Breast epithelium (tissue), 2 donors: ENCODE measurements around the genes ZC3H7A and ERCC4.

GRCh38 chr16:11629021-11629942 is 39.0 kb upstream of the SNN start:
- PRO-cap: no peak
- RAMPAGE, long total RNA, 2 experiments: no peak in any of the 2 experiments

DNA sequence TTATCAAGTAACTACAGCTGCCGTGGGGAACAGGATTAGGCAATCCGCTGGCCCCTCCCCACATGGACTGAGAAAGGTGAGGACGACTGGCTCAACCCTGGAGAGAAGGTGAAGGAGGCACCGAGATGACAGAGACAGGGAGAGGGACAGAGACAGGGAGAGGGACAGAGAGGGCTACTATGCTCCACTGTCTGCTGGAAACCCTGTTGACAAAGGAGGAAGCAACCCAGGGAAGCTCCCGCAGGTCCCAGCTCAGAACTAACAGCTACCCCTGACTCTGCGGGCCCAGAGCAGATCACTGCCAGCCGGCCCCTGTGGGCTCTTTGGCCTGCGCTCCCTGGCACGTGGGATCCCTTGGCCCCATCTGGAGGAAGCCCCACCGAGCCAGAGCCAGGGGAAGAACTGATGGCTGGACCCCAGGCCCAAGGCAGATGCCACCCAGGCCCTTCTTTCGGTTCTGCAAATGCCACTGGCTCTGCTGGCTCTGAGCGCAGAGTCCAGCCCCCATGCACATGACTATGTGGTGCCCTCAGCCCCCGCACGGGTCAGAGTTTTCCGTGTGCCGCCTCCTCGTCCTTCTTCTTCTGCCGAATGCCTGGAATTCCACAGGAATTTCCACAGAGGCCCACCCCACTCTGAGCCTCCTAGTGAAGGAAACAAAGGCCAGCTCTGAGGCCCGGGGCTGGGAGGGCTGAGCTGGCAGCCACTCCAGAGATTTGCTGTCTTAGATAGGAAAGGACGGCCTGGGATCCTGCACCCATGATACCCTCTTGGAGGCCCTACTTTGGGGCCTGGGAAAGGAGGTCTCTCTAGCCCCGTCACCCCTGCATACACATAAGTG is 35.8 kb upstream of the SNN start:
- PRO-cap: bidirectional peak, plus-strand start at position 548 of the sequence, minus-strand start at position 459 of the sequence
- RAMPAGE, long total RNA, 2 experiments: no peak in any of the 2 experiments

DNA sequence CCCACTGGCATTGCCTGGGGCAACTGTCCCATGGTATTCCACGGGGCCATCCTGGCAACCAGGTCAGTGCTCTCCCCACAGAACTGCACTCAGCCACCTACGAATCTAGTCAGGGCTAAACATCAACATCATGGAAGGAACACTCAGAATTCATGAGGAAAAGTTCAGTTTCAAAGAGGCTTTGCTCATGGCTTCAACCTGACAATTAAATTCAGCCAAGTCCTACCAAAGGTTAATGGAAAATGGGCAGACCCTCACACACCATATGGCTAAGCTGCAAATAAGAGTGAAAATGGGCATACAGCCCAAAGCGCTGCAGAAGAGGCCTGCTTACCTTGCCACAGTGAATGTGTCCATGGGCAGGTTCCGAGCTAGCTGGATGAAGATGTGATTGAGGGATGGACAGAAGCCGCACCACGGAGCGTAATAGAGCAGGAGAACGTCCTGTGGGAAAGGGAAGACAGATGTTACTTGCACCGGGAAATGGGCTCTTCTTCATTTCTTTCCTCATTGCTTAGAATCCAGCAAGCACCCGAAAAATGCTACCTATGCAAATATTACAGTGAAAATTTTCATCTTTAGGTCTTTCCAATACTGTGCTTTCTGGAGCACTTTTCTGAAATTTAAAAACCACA is 19.4 kb downstream of the SNN start:
- PRO-cap: no peak
- RAMPAGE, long total RNA, 2 experiments: no peak in any of the 2 experiments

DNA sequence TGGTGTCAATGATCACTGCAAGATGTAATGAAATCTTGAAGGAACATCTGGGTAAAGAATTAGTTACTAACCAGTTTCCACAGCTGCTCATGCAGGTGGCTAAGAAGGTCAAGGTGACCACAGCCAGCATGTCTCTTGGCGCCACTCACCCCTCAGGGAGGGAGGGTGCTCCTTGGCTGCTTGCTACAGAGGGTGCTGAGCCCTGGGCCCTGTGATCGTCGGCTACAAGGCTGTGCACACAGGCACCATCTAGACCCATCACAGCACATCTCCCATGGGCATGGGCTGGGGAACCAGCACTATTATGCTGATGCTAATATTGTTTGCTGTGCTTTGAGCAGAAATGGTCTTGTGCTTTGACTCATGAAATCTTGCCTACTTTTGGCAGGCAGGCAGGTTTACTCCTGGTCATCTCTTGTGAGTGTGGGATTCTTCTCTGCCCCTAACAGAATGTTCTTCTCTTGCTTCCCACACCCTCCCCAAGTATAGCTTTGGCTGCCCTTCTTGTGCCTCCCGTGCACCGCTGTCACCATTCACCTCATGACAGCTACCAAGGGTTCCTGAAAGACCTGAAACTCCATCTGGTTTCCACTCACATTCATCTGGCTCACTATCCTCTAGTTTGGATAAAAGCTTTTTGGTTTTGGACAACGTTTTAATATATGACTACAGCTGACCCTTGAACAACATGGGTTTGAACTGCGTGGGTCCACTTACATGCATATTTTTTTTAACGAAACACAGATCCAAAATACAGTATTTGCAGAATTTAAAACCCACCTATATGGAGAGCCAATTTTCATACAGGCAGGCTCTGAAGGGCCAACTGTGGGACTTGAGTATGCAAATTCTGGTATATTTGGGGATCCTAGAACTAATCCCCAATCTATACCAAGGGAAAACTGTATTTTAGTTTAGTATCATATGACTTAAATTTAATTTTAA is 36.2 kb downstream of the TXNDC11 start:
- PRO-cap: no peak
- RAMPAGE, long total RNA, 2 experiments: no peak in any of the 2 experiments

GRCh38 chr16:11711411-11712187 is 31.1 kb downstream of the TXNDC11 start:
- PRO-cap: no peak
- RAMPAGE, long total RNA, 2 experiments: no peak in any of the 2 experiments

GRCh38 chr16:11796345-11797373 is at the start of gene ZC3H7A:
ZC3H7A (minus strand) TSS chr16:11797258.
- PRO-cap: bidirectional peak, plus-strand start at chr16:11796554, minus-strand start at chr16:11796472; unidirectional peak, minus-strand start at chr16:11796993; bidirectional peak, plus-strand start at chr16:11797547, minus-strand start at chr16:11797234
- RAMPAGE, long total RNA, 2 experiments: no peak in any of the 2 experiments

DNA sequence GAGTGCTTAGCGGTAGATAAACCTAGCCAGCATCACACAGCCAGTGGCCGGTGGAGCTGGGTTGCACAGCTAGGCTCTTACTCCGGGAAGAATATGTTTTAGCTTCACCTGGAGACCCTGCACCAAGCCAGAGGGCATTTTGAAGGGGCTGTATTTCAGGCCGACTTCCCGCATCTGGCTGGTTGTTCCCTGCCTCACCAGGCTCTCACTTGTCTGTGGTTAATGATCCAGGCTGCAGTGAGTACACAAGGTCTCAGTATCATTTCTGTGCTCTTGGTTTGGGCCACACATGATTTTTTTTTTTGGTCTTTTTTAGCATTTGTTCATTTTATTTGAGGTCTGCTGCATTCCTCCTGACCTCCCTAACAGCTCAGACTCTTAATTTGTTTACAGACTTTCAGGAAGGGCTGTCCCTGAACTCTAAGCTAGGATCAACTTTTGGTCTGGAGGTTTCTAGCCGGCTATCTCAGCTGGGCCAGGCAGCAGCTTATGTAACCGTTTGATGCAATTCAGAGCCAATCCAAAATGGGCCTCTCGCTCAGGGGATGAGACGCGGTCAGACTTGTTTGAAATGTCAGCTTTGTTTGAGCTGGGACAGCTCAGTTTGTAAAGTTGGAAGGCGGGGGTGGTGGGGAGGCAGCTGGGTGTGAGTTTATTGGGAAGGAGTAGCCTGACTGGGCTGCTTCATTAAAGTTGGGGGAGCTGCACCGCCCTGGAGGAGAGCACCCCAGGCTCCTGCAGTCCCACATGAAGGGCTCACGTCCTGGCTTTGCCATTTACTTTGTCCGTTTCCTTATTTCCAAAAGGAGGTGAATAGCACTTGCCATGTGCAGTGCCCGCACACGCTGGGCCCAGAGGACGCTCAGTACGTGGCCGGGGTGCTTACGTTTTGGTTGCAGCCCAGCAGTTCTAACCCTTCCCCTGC is 121.0 kb downstream of the SNX29 start:
- PRO-cap: no peak
- RAMPAGE, long total RNA, 2 experiments: no peak in any of the 2 experiments

GRCh38 chr16:12289780-12290126 is 313.2 kb downstream of the SNX29 start:
- PRO-cap: no peak
- RAMPAGE, long total RNA, 2 experiments: no peak in any of the 2 experiments

GRCh38 chr16:12435988-12436576 is 367.6 kb downstream of the CPPED1 start:
- PRO-cap: no peak
- RAMPAGE, long total RNA, 2 experiments: no peak in any of the 2 experiments

DNA sequence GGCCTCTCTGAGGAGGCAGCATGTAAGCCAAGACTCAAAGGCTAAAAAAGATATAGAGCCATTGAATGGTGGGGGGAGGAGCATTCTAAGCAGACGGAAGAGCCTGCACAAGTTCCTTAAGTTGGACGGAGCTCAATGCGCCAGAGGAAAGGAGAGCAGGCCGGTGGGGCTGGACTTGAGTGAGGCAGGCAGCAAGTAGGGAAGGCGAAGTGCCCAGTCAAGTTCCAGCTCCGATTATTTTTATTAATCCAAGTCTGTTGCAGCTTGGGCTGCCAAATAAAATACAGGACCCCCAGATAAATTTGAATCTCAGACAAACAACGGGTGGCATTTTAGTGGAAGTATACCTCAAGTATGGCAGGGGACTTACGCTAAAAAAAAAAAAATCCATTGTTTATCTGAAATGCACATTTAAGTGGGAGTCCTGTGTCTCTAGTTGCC is 160.4 kb downstream of the SHISA9 start:
- PRO-cap: no peak
- RAMPAGE, long total RNA, 2 experiments: no peak in any of the 2 experiments

GRCh38 chr16:13794965-13795731 is 124.8 kb upstream of the ERCC4 start:
- PRO-cap: no peak
- RAMPAGE, long total RNA, 2 experiments: no peak in any of the 2 experiments

GRCh38 chr16:13919489-13920551 is at the start of gene ERCC4:
ERCC4 (plus strand) TSS chr16:13920154.
- PRO-cap: unidirectional peak, plus-strand start at chr16:13920199
- RAMPAGE, long total RNA, 2 experiments: start-site peak on the plus strand in 1 of 2 experiments, at chr16:13920182-13920196 at its widest, 50 reads per replicate

DNA sequence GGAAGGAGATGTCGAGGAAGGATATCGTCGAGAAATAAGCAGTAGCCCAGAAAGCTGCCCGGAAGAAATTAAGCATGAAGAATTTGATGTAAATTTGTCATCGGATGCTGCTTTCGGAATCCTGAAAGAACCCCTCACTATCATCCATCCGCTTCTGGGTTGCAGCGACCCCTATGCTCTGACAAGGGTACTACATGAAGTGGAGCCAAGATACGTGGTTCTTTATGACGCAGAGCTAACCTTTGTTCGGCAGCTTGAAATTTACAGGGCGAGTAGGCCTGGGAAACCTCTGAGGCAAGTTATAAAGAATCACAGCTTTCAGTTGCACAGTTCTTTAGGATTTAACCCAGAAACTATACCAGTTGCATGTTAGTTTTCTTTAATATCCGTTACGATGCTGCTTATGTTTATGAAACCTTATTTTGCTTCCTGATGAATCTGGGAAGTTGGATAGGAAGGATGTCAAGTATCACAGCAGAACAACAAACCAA is 15.5 kb downstream of the ERCC4 start:
- PRO-cap: no peak
- RAMPAGE, long total RNA, 2 experiments: no peak in any of the 2 experiments

DNA sequence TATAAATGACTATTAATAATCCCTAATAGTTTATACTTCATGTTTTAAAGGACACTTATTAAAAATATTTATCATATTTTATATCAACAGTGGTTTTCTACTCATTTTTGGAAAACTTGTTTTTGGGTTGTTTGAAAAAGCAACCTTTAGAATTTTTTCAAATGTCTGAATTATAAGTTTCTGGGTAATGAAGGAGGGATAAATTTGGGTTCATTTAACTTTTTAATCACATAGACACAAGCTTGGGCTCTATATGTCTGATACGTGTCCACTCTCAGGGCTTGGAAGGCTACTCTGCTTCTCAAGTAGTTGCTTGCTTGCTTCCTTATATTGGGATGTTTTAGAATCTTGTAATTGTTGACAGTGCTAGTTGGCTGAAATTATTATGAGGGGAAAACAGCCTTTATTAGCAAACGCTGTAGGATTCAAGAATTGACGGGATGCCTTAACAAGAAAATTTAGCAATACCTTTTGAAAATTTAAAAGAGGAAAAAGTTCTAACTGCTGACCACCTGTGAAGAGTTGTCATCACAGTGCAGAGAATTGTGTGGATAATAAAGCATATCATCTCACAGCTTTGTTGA is 118.5 kb downstream of the MRTFB start:
- PRO-cap: no peak
- RAMPAGE, long total RNA, 2 experiments: no peak in any of the 2 experiments

GRCh38 chr16:14301184-14301805 is 230.2 kb downstream of the MRTFB start:
- PRO-cap: no peak
- RAMPAGE, long total RNA, 2 experiments: no peak in any of the 2 experiments

GRCh38 chr16:14490193-14490851 is 139.7 kb downstream of the PARN start:
- PRO-cap: no peak
- RAMPAGE, long total RNA, 2 experiments: no peak in any of the 2 experiments

DNA sequence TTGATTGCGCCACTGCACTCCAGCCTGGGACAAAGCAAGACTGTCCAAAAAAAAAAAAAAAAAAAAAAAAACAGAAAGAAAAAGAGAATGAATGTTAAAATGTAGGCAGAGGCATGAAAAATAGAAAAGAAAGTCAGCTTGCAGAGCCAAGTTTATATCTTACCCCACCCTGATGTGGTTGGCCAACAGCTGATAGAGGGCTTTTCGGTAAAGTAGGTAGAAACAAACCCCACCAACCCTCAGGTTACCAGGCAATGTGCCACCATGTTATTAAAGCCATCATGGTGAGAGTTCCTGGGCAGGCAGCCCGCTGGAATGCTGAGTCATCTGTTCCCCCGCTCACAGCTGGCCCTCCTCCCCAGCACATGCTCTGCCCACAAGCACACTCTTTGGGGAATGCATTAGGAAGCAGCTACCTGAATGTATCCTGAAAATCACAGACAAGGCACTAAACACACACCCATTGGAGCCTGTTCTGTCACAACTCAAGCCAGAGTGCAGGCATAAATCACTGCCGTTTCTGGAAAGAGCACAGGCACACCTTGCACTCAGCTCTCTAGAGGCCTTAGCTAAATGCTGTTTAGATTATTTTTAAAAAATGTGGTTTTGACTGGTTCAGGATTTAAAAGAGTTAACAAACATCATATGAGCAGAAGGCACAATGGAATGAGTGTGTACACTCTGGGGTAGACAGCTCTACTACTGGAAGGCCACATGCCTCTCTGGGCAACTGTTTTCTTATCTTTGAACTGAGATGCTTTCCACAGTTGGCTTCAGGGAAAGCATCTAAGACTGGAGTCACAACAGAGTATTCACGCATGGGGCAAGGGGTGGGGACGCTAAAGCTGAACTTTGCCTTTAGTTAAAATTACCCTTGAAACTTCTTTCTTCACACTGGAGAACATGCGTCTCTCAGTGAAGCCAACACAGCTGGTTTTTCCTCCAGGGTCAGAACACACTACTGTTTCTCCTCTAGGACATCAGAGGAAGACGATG is 128.4 kb downstream of the PARN start:
- PRO-cap: no peak
- RAMPAGE, long total RNA, 2 experiments: no peak in any of the 2 experiments

GRCh38 chr16:14505809-14506325 is 124.2 kb downstream of the PARN start:
- PRO-cap: no peak
- RAMPAGE, long total RNA, 2 experiments: no peak in any of the 2 experiments

DNA sequence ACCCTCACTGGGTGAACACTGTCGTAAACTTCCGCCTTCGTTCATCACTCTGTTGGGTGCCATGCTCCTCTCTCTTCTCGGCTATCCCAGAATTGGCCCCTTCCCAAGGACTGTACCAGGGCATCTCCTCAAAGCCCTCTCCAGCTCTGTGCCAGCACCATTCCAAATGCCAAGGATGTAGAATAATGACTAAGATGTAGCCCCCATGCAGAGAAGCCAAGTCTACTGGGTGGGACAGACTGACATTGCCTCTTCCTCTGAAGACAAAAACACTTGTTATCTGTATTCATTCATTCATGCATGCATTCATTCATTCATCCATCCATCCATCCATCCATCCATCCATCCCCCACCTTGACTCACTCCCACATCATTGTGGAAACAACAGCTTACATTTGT is 99.4 kb downstream of the PARN start:
- PRO-cap: no peak
- RAMPAGE, long total RNA, 2 experiments: no peak in any of the 2 experiments

GRCh38 chr16:14607991-14608503 is 22.0 kb downstream of the PARN start:
- PRO-cap: no peak
- RAMPAGE, long total RNA, 2 experiments: no peak in any of the 2 experiments